ENCODE results near the gene GRID1.

- PRO-cap, 2 experiments = no peak in any of the 2 experiments
- RAMPAGE, long total RNA, 5 experiments = no peak in any of the 5 experiments
Observed at GRCh38 chr10:80159559-80160304, 27.2 kb downstream of the PLAC9 start.

GRCh38 chr10:80191478-80192263 lies 13.7 kb downstream of the ANXA11 start:
- PRO-cap, 2 experiments = no peak in any of the 2 experiments
- RAMPAGE, long total RNA, 5 experiments = no peak in any of the 5 experiments

DNA sequence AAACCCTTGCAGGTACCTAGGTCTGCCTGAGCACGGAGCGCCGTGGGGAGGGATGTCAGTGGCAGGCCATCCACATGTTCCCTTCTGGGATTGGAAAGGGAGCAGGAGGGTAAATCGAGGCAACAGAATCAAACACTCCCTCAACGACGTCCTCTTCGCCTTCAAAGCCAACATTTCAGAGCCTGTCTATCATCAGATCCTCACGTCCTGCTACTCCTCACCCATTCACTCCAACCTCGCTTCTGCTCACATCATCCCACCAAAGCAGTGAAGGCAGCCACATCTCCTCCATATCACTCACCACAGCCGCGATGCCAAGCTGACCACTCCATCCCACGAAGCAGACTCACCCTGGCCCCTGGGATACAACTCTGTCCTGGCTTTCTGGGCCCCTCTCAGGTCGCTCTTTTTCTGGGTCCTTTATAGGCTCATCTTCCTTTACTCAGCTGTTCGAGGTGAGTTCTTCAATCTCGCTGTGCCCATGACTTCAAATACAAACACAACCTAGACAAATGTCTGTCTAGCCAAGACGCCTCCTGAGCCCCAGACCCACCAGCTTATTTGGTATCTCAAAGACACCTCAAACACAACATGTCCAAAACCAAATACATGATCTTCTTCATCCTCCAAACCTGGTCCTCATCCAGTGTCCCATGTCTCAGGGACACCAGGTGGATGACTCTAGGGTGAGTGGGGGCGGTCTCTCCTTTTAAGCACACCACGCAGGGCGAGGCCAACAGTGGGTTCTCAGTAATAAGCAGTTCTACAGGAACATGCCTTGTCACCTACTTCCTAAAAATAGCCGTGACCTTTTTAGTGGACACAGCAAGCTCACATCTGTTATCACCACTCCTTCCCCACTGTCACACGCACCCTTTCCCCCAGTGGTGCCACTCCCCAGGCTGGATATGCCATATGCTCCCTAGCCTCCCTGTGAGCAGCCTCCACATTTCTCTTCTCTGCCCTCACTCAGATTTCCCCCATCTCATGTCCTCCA lies 4.1 kb downstream of the ANXA11 start:
- PRO-cap, 2 experiments = no peak in any of the 2 experiments
- RAMPAGE, long total RNA, 5 experiments = no peak in any of the 5 experiments

GRCh38 chr10:80286079-80286733 lies 3.3 kb downstream of the MAT1A start:
- PRO-cap, 2 experiments = no peak in any of the 2 experiments
- RAMPAGE, long total RNA, 5 experiments = no peak in any of the 5 experiments

- PRO-cap, 2 experiments = no peak in any of the 2 experiments
- RAMPAGE, long total RNA, 5 experiments = no peak in any of the 5 experiments
Observed at GRCh38 chr10:80288648-80289112, 778 bp downstream of the MAT1A start.

DNA sequence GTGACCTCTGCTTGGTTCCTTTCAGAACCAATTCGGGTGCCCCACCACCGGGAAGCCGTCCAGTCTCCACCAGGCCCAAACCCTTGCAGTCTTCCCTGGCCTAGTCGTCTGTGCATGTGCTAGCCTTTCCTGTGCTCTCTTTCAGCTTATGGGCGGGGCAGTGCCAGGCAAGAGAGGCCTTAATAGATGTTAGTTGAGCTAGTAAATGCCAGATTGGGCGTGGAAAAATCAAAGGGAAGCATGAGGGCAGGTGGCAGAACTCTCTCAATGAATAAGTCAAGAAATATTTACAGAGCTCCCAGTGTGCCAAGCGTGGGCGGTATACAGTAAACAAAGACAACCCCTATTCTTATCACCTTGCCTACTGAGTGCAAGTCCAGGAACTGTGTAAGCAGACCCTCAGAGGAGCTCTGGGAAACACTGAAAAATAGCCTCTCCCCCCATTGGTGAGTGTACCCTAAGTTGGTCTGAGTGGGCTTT lies 1.1 kb downstream of the DYDC2 start:
- PRO-cap, 2 experiments = no peak in any of the 2 experiments
- RAMPAGE, long total RNA, 5 experiments = no peak in any of the 5 experiments

GRCh38 chr10:80441623-80442061 lies 12.5 kb upstream of the TSPAN14 start:
- PRO-cap, 2 experiments = no peak in any of the 2 experiments
- RAMPAGE, long total RNA, 5 experiments = no peak in any of the 5 experiments

DNA sequence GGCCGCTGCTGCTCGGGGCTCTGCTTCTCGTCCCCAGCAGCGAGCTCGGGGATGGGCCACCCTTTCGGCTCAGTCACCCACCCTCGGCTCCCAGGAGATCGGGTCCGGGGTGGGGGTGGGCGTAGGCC lies 492 bp downstream of the TSPAN14 start:
- PRO-cap, 2 experiments = no peak in any of the 2 experiments
- RAMPAGE, long total RNA, 5 experiments = no peak in any of the 5 experiments

- PRO-cap, 2 experiments = peak in 2 of 2 experiments; most common plus-strand start chr10:80455060 (in 1); most common minus-strand start chr10:80455013 (in 1)
- RAMPAGE, long total RNA, 5 experiments = no peak in any of the 5 experiments
Observed at GRCh38 chr10:80454866-80455827, 1.0 kb downstream of the TSPAN14 start.

GRCh38 chr10:80520328-80521603 lies 16.9 kb upstream of the SH2D4B start:
- PRO-cap, 2 experiments = no peak in any of the 2 experiments
- RAMPAGE, long total RNA, 5 experiments = no peak in any of the 5 experiments

DNA sequence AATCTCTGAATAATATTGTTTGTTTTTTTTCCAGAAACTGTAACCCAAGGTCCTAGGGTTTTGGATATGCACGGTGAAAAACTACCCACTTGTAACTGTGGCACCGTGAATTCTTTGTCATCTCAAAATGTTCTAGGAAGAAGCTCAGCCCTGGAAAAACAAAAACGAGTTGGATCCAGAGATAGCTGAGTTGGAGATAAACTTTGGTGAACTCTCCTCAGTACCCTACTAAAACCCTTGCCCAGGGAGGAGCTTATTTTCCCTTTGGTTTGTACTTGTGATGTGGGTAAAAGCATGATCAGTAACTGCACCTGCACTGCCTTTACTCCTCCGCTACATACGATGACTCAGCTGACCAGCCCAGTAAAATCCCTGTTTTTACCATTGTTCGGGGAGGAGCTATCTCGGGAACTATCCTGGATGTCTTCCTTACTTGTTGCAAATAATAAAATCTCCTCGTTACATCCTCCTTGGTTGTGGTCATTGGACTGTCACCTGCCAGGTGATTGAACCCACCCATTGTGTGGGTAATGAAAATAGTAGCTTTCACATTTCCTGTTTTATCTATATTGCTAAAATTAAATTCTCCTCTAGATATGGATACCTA lies 359.3 kb downstream of the SH2D4B start:
- PRO-cap, 2 experiments = no peak in any of the 2 experiments
- RAMPAGE, long total RNA, 5 experiments = no peak in any of the 5 experiments

GRCh38 chr10:82203775-82204269 lies 328.8 kb downstream of the NRG3 start:
- PRO-cap, 2 experiments = no peak in any of the 2 experiments
- RAMPAGE, long total RNA, 5 experiments = no peak in any of the 5 experiments

- PRO-cap, 2 experiments = no peak in any of the 2 experiments
- RAMPAGE, long total RNA, 5 experiments = no peak in any of the 5 experiments
Observed at GRCh38 chr10:83272586-83273038, 866.7 kb upstream of the GHITM start.

- PRO-cap, 2 experiments = peak in 2 of 2 experiments; most common minus-strand start chr10:84328339 (in 2)
- RAMPAGE, long total RNA, 5 experiments = no peak in any of the 5 experiments
Observed at GRCh38 chr10:84327920-84328449, 404 bp upstream of the CCSER2 start.

- PRO-cap, 2 experiments = peak in 1 of 2 experiments; most common minus-strand start chr10:84334309 (in 1)
- RAMPAGE, long total RNA, 5 experiments = no peak in any of the 5 experiments
Observed at GRCh38 chr10:84333921-84334645, 5.7 kb downstream of the CCSER2 start.

DNA sequence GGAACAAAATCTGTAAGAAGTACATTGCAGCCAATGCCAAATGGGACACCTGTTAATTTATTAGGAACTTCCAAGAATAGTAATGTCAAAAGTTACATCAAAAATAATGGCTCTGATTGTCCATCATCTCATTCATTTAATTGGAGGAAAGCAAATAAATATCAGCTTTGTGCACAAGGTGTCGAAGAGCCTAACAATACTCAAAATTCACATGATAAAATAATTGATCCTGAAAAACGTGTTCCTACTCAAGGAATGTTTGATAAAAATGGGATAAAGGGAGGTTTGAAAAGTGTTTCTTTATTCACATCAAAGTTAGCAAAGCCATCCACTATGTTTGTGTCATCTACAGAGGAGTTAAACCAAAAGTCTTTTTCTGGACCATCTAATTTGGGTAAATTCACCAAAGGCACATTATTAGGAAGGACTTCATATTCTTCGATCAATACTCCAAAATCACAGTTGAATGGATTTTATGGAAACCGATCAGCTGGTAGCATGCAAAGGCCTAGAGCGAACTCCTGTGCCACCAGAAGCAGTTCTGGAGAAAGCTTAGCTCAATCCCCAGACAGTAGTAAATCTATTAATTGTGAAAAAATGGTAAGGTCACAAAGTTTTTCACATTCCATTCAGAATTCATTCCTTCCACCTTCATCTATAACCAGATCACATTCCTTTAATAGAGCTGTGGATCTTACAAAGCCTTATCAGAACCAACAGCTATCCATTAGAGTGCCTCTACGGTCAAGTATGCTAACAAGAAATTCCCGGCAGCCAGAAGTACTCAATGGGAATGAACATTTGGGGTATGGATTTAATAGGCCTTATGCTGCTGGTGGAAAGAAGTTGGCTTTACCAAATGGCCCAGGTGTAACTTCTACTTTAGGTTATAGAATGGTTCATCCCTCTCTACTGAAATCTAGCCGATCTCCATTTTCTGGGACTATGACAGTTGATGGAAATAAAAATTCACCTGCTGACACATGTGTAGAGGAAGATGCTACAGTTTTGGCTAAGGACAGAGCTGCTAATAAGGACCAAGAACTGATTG lies 43.0 kb downstream of the CCSER2 start:
- PRO-cap, 2 experiments = no peak in any of the 2 experiments
- RAMPAGE, long total RNA, 5 experiments = no peak in any of the 5 experiments

DNA sequence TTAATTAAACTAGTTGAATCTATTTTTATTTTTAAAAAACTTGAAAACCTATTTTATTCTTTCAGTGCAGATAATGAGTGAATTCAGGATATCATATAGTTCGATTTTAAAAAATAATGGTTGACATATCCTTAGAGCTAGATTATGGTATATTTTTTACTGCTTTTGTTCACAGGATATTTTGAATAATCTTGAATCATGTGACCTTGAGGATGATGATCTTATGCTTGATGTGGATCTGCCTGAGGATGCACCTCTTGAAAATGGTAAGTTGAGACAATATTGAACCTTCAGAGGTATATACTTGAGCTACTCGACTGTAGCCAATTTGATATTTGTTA lies 89.2 kb downstream of the CCSER2 start:
- PRO-cap, 2 experiments = no peak in any of the 2 experiments
- RAMPAGE, long total RNA, 5 experiments = no peak in any of the 5 experiments

- PRO-cap, 2 experiments = no peak in any of the 2 experiments
- RAMPAGE, long total RNA, 5 experiments = no peak in any of the 5 experiments
Observed at GRCh38 chr10:85145829-85146495, 817.6 kb downstream of the CCSER2 start.

GRCh38 chr10:86366252-86367292 lies at the start of gene GRID1:
Gene GRID1 (minus strand): TSS chr10:86366795.
- PRO-cap, 2 experiments = peak in 2 of 2 experiments; most common plus-strand start chr10:86366930 (in 2); most common minus-strand start chr10:86366773 (in 2)
- RAMPAGE, long total RNA, 5 experiments = start-site peak on the minus strand in 1 of 5 experiments, at chr10:86366486-86366508 at its widest, 427 reads per replicate

DNA sequence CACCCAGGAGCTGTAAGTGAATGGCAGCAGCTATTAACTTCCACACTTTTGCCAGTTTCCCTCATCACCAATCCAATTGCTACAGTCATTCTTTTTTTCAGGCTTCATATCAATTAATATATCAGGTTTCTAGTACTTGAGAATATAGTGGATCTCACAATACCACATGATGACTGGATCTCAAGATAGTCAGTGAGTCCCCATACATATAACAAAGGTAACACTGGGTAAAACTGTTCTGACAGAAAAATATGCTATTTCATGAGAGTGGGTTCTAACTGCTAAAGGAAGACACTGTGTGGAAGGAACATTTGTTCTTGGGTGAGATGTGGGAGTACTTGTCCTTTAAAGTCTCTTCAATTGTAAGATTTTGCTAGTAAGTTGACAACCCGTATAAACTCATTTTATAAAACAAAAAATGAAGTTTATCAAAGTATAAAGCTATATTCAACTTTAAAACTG lies 35.6 kb downstream of the WAPL start:
- PRO-cap, 2 experiments = no peak in any of the 2 experiments
- RAMPAGE, long total RNA, 5 experiments = no peak in any of the 5 experiments

Measured in thyroid gland (tissue), 7 donors.